ENCODE measurements around a stretch of chr12.

DNA sequence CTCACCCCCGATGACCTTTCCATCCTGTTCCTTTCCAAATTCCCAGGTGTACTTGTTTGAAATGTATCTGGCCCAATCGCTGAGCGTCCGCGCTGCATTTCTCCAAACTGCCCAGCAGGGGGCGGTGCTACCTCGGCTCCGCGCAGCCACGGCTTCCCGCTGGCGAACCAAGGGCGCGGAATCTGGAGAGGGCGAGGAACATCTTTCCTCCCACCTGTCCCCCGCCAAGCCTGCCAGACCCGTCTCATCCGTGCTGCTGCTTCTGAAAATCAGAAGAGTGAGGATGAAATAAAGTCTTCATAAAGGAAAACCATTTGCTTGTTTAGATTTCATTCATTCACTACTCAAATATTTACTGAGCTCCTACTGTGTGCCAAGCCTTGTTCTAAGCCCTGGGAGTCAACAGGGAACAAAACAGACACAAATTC, 16.8 kb upstream of the MYL2 start:
- RAMPAGE, long total RNA = no peak
- RRBS = no CpG with 5 or more reads among the region's 18 CpGs

- RAMPAGE, long total RNA = no peak
- RRBS = no CpG with 5 or more reads among the region's 14 CpGs
Measured at GRCh38 chr12:110965411-110965963, 45.1 kb upstream of the MYL2 start.

DNA sequence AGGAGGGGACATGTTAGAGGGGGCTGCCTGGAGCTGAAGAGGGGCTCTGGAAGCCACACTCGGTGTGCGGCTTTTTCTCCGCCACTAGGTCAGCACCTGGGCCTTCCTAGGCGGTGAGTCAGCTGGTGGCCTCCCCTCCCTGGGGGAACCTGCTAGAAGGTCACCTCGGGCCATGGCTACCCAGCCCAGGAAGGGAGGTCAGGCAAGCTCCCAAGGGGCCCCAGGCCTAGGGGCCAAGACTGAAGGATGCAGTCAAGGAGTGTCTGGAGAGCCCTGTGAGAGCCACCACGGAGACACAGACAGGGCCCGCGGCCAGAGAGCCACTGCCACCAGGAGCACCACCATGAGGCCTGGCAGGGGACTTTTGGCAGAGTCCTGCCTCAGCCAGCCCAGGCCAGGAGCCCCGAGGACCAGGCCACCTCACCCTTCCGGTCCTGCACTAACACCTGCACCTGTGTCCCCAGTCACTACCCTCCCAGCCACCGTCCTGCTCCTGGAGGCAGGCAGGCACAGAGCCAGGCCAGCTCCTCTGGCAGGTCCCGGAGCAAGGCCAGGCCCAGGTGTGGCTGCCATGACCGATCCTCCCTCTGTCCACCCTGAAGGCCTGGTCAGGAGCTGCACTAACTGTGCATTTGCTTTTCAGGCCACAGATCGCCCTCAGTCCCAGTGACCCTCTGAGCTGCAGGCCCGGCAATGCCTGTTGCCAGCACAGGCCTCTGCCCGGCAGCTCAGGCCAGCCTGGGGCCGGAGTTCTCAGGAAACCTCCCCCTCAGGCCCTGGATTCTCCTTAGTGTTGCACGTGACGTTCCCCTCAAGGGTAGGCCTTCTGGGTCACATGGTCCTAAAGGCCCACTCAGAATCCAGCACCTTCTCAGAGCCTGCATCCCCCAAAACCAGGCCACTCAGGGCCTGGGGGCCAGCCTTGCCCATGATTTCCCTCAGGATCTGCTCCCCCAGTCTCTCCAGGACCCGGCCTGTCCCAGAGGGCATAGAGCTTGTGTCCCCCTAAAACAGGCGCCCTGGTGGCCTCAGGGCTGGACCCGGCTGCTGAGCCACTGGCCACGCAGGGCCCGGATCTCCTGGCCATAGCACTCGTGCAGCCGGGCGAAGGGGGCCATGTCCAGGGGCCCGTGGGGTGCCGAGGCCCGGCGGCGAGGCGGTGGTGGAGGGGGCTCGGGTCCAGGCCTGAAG, 6.8 kb downstream of the PHETA1 start:
- RAMPAGE, long total RNA = no peak
- RRBS = 75% methylated on average over 11 of the region's 34 CpGs

GRCh38 chr12:111399319-111399640, 6.4 kb upstream of the SH2B3 start:
- RAMPAGE, long total RNA = no peak
- RRBS = no CpG with 5 or more reads among the region's 3 CpGs

- RAMPAGE, long total RNA = no peak
- RRBS = no CpG with 5 or more reads among the region's 10 CpGs
Measured at GRCh38 chr12:111413584-111414163, 8.0 kb downstream of the SH2B3 start.

GRCh38 chr12:111436513-111437359, 31.0 kb downstream of the SH2B3 start:
- RAMPAGE, long total RNA = no peak
- RRBS = no CpG with 5 or more reads among the region's 6 CpGs

DNA sequence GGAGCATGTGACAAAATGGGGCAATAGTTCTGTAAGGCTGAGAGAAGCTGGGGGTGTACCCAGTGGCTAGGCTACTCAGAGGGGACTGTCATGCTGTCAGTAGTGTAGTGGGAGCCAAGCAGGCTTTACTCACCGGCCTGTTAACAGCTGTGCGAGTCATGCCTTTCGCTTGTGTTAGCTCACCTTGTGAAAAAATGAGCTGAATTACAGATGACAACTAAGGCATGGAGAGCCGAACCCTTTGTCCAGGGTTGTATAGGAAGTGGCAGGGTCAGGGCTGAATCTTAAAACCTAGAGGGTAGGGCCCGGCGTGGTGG, 37.8 kb downstream of the SH2B3 start:
- RAMPAGE, long total RNA = no peak
- RRBS = no CpG with 5 or more reads among the region's 6 CpGs

DNA sequence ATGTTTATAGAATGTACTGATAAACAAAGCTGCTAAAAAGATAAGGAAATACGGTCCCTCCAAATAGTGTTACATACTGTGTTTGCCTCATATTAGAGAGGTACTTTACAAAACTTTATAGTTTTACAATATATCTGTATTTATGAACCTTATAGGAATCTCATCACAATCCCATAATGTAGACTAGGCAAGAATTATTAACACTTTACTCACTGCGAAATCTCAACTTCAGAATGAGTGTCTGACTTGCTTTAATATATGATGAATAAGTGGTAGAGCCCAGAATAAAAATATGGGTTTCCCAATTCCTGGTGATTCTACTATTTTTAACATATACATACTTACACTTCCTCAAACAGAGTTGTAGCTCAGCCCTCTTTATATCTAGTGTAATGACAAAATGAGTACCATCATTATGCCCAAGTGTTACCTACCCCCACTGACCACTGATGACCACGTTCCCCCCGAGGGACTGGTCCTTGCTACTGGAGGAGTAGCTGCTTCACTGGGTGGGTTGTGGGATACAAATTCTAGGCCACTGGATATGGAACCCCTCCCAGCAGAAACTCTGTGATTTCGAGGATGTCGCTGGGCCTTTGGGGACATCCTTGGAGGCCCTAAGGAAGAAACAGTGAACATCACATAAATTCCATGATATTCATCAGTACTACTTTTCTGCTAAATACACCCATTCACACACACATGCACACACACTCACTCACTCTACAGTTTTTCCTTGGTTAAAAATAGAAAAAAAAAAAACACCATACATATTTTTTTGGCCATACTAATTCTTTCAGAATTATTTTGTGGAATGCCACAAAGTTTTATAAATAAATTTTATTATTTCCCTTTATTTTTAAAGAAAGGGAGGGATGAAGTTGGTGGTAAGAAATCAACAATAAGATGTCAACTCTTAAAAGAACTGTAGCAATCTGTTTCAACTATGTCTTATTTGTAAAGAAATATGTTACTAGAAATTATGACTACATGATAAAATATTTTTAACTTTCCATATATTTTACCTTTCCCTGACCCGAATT, 85.9 kb downstream of the ATXN2 start:
- RAMPAGE, long total RNA = no peak
- RRBS = no CpG with 5 or more reads among the region's 7 CpGs

GRCh38 chr12:111599930-111600193, 747 bp upstream of the ATXN2 start:
- RAMPAGE, long total RNA = no peak
- RRBS = no CpG with 5 or more reads among the region's 12 CpGs

GRCh38 chr12:111775198-111776554, 8.9 kb downstream of the ALDH2 start:
- RAMPAGE, long total RNA = no peak
- RRBS = no CpG with 5 or more reads among the region's 22 CpGs

- RAMPAGE, long total RNA = no peak
- RRBS = over 99% methylated on average over 5 of the region's 31 CpGs
Measured at GRCh38 chr12:111791822-111792773, 25.4 kb downstream of the ALDH2 start.

GRCh38 chr12:112045813-112046633, 32.8 kb downstream of the ERP29 start:
- RAMPAGE, long total RNA = no peak
- RRBS = no CpG with 5 or more reads among the region's 5 CpGs

- RAMPAGE, long total RNA = no peak
- RRBS = no CpG with 5 or more reads among the region's 10 CpGs
Measured at GRCh38 chr12:112121753-112122469, 3.4 kb upstream of the TRAFD1 start.

DNA sequence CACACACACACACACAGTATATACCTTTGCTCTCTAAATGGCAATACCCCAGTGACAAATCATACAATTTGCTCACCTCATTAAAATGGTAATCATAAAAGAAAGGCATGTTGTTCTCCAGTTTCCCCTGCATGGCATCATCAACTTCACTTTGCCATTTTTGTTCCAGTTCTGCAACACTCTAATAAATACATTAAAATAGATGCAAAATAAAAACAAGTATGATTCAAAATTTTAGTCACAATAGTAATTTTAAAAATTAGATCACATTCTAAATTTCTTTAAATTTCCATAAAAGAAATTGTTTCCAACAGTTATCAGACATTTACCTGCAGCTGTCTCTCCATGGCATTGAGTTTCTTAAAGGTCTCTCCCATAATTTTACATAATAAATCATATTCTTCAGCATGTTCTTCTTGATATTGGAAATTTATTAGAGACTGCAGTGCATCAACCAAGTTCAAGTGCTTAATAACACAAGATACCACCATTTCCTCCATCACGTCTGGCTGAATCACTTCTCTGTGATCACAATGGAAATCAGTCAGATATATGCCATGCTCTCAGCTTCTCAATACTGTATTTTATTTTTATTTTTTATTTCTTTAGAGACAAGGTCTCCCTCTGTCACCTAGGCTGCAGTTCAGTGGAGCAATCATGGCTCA, 122.8 kb downstream of the TRAFD1 start:
- RAMPAGE, long total RNA = no peak
- RRBS = no CpG with 5 or more reads among the region's 1 CpG

DNA sequence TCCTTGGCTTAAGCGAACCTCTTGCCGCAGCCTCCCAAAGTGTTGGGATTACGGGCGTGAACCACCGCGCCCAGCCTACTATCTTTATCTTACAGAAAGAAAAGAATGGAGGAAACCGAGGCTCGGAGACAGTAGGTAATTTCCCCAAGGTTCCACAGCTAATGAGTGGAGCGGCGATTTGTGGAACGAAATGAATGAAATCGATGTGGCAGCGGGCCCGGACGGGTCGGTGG, 363 bp upstream of the PTPN11 start:
- RAMPAGE, long total RNA = no peak
- RRBS = no CpG with 5 or more reads among the region's 16 CpGs

GRCh38 chr12:112907379-112907829, 642 bp downstream of the OAS1 start:
- RAMPAGE, long total RNA = no peak
- RRBS = no CpG with 5 or more reads among the region's 4 CpGs

DNA sequence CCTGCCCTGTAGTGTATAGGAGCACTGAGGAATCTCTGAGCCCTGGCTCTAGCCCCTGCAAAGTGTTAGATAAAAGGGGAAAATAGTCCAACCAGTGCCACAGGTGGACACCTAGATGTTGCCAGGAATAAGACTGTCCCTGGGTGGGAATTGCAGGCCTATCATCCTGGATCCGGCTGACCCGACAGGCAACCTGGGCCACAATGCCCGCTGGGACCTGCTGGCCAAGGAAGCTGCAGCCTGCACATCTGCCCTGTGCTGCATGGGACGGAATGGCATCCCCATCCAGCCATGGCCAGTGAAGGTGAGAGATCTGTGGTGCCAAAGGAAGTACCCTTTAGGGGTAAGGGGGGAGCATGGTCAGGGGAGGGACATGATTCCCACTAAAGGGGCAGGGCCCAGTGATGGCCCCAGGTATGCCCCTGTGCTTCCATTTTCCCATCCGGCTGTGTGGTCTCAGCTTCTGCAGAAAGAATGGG, 8.8 kb upstream of the OAS2 start:
- RAMPAGE, long total RNA = no peak
- RRBS = no CpG with 5 or more reads among the region's 5 CpGs

- RAMPAGE, long total RNA = no peak
- RRBS = no CpG with 5 or more reads among the region's 9 CpGs
Measured at GRCh38 chr12:113129509-113130129, 5.9 kb downstream of the RASAL1 start.

- RAMPAGE, long total RNA = no peak
- RRBS = no CpG with 5 or more reads among the region's 6 CpGs
Measured at GRCh38 chr12:113273016-113273332, 51.7 kb downstream of the TPCN1 start.

DNA sequence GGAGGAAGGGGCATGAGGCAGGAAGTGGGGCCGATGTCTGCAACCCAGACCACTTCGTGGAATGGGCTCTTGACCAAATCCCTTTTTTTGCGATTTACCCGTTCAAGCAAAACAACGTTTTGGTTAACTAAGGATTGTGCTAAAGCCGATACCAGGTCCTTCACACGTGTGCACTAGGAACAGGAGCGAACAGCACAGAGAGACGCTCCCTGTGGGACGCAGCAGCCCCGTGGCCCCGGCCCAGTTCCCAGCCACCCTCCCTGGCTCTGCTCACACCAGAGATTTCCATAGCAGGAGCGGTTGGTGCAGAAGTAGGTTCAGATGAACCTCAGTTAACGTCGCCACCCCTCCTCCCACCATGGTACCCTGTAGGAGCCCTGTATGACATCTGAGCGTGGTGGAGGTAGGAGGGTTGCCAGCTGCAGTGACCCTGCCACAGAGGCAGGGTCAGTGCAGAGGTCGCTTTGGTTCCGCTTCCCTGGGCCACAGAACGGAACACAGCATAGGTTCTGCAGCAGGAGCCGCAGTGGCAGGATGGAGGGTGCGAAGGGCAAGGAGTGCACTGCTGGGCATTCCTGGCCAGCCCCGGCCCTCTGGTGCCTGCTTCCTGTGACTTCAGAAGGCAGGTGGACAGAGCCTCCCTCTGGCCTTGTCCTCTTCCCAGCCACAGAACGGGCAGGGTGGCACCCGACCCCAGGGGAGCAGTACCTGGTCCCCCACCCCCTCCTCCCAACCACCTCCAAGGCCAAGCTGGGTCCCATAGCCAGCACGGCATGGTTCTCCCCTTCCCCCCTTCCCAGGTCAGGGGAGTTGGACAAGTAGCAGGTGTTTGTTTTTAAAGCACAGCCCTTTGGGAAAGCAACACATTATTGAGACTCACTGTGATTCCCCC, 37.8 kb downstream of the SLC8B1 start:
- RAMPAGE, long total RNA = no peak
- RRBS = no CpG with 5 or more reads among the region's 25 CpGs